ENCODE data around the genes SLC30A4, MYEF2, SLC12A1 and DUT.

- RAMPAGE, long total RNA: no peak
- RRBS: no CpG with 5 or more reads among the region's 13 CpGs
These were observed 27.3 kb downstream of the DUOX1 start for GRCh38 chr15:45156911-45157773.

DNA sequence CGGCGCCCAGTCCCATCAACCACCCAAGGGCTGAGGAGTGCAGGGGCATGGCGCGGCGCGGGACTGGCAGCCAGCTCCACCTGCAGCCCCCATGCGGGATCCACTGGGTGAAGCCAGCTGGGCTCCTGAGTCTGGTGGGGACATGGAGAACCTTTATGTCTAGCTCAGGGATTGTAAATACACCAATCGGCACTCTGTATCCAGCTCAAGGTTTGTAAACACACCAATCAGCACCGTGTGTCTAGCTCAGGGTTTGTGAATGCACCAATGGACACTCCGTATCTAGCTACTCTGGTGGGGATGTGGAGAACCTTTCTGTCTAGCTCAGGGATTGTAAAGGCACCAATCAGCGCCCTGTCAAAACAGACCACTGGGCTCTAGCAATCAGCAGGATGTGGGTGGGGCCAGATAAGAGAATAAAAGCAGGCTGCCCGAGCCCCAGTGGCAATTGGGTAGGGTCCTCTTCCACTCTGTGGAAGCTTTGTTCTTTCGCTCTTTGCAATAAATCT lies 62.5 kb downstream of the SLC28A2 start:
- RAMPAGE, long total RNA: no peak
- RRBS: no CpG with 5 or more reads among the region's 13 CpGs

- RAMPAGE, long total RNA: no peak
- RRBS: no CpG with 5 or more reads among the region's 12 CpGs
These were observed 62.9 kb downstream of the SLC28A2 start for GRCh38 chr15:45314990-45315348.

GRCh38 chr15:45449309-45449574 lies 18.8 kb downstream of the C15orf48 start:
- RAMPAGE, long total RNA: no peak
- RRBS: no CpG with 5 or more reads among the region's 3 CpGs

DNA sequence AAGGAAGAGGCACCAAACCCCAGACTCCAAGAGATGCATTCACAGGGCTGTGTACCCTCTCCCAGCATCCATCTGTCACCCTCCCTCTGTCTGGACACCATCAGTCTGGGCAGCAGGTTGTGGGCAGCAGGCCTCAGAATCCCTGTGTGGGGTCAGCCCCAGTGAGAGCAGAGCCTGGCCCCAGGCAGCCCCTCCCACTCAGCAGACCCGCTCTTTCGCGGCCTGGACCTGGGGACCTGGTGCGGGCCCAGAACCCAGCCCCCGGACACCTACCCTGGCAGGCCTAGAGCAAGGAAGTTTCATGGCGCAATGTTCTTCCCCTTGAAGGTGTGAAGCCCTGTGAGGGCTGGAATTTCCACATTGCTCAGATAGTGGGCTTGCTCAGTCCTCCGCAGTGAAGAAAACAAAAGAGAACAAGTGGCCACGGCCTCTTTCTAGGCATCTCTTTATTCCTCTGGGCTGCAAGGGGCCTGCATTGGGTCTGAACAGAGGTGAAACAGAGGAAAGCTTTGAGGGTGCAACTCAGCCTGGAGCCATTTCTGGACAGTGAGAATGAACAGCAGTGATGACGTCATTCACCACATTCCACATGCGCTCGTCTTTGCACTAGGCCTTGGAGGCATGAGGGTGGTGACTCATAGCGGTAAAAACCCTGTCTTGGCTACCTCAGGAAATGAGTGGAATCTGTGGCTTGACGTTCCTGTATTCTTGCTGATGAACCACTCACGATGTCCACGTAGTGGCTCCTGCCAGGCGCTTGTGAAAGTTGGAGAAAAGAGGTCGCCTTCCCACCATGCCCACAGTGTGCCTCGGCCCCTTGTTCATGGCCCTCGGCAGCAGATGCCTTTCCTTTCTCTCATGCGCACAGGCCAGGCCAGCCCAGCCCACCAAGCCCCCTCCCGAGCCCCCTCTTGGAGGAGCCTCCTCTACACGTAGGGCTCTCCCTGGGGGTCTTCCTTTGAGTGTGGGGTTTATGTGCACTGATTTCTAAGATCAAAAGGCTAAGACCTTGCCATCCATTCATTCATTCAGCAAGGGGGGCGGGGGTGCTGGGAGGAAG lies 26.1 kb downstream of the C15orf48 start:
- RAMPAGE, long total RNA: no peak
- RRBS: no CpG with 5 or more reads among the region's 23 CpGs

DNA sequence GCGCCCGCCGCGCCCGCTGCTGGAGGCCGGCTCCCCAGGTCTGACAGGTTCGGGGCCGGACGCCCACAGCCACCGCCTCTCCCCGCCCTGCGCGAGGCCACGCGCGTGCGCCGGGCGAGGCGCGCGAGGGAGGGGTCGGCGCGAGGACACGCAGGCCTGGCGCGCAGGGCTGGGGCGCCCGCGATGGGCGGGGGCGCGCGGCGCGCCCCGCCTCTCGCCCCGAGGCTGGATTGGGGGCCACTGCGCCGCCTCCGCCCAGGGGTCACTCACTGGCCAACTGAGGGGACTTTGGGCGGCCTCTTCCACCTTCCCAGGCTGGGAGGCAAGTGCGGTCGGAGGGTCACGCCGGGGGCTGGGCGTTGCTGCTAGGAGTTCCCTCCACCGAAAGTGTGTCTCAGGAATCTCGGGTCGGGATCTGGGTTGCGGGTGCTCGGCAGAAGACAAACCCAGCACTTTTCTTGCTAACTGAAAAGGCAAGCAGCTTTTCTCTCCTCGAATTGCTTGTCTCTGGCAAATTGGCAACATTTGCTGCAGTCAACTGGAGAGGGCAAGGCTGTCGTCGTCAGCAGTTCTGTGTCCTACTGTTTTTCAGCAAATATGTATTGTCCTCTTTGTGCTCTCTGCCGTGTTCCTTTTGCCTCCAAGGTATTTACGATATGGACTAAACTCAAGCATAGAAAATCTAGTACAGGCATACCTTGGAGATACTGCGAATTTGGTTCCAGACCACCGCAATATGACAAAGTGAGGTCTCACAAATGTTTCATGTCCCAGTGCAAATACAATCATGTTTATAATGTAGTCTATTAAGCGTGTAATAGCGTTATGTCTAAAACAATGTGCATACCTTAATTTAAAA lies at the start of gene SLC30A4:
Gene SLC30A4 (minus strand): TSS at position 42 of the 859 bp plus-strand sequence.
- RAMPAGE, long total RNA: no peak
- RRBS: 4% methylated on average over 17 of the region's 63 CpGs

GRCh38 chr15:45574186-45574581 lies 13.0 kb upstream of the BLOC1S6 start:
- RAMPAGE, long total RNA: no peak
- RRBS: no CpG with 5 or more reads among the region's 5 CpGs

DNA sequence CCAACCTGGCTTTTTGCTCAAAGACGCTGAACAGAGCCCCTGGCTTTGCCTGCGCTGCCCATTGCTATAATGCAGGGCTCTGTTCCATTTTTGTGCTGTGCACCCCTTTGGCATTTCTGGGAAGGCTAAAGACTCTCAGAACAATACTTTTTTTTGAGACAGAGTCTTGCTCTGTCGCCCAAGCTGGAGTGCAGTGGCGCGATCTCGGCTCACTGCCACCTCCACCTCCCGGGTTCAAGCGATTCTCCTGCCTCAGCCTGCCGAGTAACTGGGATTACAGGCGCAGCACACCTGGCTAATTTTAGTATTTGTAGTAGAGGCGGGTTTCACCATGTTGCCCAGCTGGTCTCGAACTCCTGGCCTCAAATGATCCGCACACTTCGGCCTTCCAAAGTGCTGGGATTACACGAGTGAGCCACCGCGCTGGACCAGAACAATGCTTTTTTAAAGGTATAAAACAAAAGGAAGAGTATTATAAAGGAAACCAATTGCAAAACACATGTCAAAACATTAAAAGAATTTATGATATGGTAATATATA lies 940 bp downstream of the SQOR start:
- RAMPAGE, long total RNA: no peak
- RRBS: no CpG with 5 or more reads among the region's 17 CpGs

GRCh38 chr15:45637360-45637942 lies 2.6 kb downstream of the SQOR start:
- RAMPAGE, long total RNA: no peak
- RRBS: no CpG with 5 or more reads among the region's 6 CpGs

- RAMPAGE, long total RNA: no peak
- RRBS: no CpG with 5 or more reads among the region's 5 CpGs
These were observed 195.0 kb downstream of the SQOR start for GRCh38 chr15:45829871-45830229.

- RAMPAGE, long total RNA: no peak
- RRBS: no CpG with 5 or more reads among the region's 1 CpG
These were observed 891.6 kb downstream of the SQOR start for GRCh38 chr15:46526448-46526756.

GRCh38 chr15:47299874-47300564 lies 417.3 kb upstream of the SEMA6D start:
- RAMPAGE, long total RNA: no peak
- RRBS: no CpG with 5 or more reads among the region's 8 CpGs

GRCh38 chr15:47715684-47716511 lies 1.4 kb upstream of the SEMA6D start:
- RAMPAGE, long total RNA: no peak
- RRBS: no CpG with 5 or more reads among the region's 11 CpGs

GRCh38 chr15:47726555-47727119 lies 9.3 kb downstream of the SEMA6D start:
- RAMPAGE, long total RNA: no peak
- RRBS: no CpG with 5 or more reads among the region's 3 CpGs

GRCh38 chr15:48002558-48003232 lies 118.1 kb upstream of the SLC24A5 start:
- RAMPAGE, long total RNA: no peak
- RRBS: no CpG with 5 or more reads among the region's 2 CpGs

- RAMPAGE, long total RNA: no peak
- RRBS: no CpG with 5 or more reads among the region's 3 CpGs
These were observed 26.2 kb downstream of the MYEF2 start for GRCh38 chr15:48151852-48152421.

DNA sequence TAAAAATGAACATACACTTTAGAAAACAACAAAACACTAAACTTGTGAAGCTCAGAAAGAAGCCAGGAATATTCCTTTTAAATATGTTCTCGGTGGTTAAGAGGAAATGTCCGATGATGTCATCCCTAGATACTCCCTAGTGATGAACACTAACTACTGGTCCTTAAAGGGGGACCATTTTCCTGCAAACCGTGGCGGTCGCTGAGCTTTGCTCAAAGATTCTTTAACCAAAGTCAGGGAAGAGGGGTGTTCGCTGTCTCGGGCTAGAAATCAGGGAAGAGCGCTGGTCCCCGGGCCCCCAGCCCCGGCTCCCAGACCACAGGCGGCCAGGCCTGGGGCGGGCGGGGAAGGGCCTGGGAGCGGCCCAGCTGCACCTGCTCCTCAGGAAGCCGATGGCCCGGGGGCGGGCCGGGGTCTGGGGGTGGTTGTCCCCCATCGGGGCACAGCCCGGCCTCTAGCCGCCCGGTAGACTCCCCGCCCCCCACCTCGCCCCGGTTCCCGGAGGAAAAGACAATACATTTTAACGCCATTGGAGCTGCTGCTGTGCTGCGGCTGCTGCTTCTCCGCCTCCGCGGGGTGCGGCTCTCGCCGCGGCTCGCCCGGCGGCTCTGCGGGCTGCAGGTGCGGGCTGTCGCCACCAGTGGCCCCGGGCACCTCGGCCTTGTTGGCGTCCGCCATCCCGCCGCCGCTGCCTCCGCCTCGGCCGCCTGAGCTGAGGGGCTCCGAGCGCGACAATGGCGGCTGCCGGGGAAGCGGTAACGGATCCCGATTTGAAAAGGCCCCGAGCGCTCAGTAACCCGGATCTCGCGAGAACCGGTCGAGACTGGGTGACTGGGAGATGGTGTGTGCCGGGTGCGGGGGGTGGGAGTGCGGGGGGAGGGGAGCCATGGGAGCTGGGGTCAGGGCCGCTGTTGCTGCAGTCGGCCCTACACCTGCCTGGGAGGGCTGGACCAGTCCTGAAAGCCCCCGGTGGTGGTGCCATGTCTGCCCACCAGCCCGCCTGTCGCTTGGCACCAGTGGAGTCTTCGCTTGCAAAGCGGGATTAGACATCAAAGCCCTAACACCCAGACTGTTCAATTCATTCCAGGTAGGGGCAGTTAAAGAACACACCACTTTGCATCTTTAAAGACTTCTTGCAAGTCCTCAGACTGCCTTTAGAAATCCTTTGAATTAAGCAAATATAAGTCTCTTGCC lies at the start of gene MYEF2:
Gene MYEF2 (minus strand): TSS at position 736 of the 1,194 bp plus-strand sequence.
- RAMPAGE, long total RNA: no peak
- RRBS: 2% methylated on average over 38 of the region's 76 CpGs

DNA sequence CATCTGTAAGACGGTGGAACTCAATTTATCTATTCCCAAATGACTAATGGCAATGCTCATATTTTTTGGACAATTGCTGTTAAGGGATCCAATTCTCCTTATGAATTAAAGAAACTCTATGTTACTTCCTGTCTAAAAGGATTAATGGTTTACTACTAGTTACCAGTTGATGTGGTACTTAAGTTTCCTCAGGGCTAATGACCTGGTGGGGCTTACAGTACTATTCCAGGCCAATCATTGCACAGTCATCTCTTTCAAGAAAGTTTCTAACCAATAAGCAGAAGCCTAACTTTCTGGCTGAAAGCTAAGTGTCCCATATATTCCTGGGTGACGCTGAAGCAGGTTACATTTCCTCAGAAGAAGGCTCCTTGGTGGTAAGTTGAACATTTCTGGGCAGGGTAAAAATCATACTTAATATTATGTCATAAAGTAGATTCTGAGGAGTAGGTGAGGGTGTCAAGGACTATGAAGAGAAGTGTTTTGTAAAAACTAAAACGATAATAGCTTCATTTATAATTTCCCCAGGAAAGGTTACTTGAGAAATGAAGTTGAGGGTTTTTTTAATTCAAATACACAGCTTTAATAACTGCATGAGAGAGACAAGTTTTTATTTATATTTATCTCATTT lies at the start of gene SLC12A1:
Gene SLC12A1 (plus strand): TSS at position 346 of the 628 bp plus-strand sequence.
- RAMPAGE, long total RNA: no peak
- RRBS: no CpG with 5 or more reads among the region's 3 CpGs

- RAMPAGE, long total RNA: start-site peak on the plus strand at chr15:48331411-48331452, 509 and 376 reads in 2 replicates
- RRBS: 2% methylated on average over 10 of the region's 37 CpGs
These were observed at the start of gene DUT for GRCh38 chr15:48331248-48331624. TSS of gene DUT (plus strand) at chr15:48331429.

DNA sequence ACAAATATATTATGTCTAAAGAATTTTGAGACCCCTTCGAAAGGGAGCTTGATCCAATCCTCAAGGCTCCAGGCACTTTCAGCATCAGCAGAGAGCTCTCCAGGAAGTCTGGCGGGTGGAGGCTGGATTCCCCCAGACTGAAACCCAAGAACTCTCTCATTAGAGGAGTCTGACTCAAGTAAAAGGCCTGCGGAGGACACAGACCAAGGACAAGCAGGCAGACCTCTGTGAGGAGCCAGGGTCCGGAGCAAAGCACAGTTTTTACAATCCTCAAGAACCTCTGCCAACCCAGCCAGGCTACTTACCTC lies 86.3 kb downstream of the FBN1 start:
- RAMPAGE, long total RNA: no peak
- RRBS: no CpG with 5 or more reads among the region's 4 CpGs

All from cardiac muscle cell (in vitro differentiated cells and primary cell).